Paraaortic lymph node (tissue), 1 donor: ENCODE measurements around the gene BHLHE40.

GRCh38 chr3:297459-297985, 101.0 kb downstream of the CHL1 start:
- PRO-cap: unidirectional peak, minus-strand start at chr3:297798

DNA sequence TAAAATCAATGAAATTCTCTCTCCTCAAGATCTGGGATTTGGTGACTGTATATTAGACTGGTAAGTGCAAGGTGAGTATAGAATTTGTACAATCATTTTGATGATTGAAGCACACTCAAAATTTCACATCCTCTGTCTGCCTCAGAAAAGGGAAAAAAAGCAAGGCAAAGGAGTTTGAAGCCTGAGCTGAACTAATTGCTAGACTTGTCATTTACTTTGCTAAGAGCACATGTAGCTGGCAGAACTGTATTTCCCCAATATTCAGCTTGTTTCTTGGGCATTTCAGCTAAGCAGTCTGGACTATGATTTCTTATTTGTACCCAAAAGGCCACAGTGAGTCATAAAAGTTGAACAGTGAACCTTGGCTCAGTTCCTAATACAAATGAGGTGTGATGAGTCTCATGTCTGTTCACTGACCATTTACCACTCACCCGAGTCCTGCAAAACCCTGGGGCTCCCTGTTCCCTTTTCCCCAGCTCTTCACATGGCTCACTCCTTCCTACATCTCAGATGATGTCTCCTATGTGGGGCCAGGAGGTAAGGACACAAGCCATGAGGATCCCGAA, 239.5 kb downstream of the IL5RA start:
- PRO-cap: no peak

- PRO-cap: no peak
Measured at GRCh38 chr3:3157498-3158060, 21.9 kb downstream of the CRBN start.

DNA sequence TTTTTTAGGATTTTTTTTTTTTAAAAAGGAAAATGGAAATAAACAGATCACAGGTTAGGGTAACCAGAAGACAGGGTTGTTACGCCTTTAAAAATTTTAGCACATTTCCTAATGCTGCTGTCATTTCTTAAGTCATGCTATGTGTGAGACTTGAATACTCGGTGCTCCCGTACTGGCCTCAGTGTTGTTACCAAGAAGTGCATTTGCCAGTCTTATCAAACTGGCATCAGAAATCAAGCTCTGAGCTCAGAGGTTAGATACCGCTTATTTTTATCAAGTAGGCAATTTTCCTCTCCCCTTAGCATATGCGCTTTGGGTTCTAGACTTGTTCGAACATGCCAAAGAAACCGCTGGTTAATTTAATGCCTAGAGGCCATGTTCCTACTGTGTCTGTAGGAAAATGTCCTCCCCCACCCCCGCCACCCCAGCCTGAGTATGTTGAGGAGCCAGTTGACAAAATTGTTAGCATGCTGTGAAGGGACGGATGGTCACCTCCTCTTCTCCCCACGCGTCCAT, 88.8 kb downstream of the ITPR1 start:
- PRO-cap: no peak

DNA sequence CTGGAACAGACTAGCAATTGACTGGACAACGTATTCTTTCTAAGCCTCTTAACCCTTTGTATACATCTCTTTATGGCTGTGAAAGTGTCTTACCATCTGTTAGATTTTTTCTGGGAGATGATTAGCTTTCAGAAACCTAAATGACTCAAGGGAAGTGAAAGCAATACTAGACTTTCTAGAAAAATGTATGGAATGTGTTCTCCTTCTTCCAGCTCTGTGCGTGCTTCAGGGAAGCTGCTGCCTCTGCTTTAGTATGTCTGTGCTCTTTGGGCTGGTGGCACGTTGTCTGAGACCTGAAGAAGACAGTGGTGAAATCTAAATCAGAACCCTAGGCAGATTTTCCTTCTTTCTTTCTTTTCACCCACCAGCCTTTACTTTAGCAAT, 89.5 kb downstream of the ITPR1 start:
- PRO-cap: no peak

GRCh38 chr3:4721415-4722015, 228.4 kb downstream of the ITPR1 start:
- PRO-cap: no peak

GRCh38 chr3:4740062-4740746, 239.0 kb upstream of the BHLHE40 start:
- PRO-cap: no peak

GRCh38 chr3:4750032-4750700, 229.1 kb upstream of the BHLHE40 start:
- PRO-cap: no peak

DNA sequence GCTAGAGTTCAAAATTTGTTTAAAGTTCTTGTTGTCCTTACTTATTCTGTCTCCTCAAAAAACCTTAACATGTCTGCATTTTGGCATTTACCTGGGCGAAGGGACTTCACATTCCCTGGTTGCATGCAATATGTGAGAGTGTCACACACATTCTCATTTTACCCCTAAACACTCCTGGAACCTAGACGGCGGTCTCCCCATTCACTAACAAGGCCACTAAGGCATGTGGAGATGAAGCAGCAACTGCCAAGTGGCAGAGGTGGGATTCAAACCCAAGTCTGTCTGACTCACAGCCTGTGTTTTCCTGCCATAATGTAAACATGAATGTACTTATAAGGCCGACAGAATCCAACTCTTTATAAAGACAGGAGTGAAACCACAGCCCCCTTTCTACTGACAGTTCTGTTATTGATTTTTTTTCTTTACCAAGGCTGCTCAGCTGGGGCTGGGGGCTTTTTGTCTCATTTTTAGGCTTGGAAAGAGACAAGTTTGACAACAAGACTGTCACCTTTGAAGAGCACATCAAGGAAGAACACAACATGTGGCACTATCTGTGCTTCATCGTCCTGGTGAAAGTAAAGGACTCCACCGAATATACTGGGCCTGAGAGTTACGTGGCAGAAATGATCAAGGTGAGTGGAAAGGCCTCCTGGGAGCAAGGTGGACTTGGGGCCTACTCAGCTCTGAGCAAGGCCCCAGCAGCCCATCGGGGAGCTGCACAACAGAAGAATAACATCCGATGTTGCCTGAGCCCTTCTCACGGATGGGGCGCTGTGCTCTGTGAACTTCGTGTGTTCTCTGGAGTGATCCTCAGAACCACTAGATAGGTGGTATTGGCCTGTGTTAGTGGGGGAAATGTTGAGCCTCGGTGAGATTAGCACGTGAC, 161.4 kb upstream of the BHLHE40 start:
- PRO-cap: no peak

DNA sequence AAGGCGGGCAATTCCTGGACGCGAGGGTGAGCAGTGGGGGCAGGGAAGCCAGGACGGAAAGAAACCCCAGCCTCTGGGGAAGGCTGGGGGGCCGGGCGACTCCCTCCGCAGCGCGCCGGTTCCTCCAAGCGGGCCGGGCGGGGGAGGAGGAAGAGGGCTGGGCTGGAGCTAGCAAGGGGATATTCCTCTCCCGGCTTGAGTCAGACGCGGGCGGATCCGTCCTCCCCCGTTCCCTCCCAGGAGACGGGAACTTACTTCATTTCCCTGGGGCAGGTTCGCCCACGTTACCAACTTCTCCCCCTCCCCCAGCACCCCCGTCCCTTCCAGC, 549 bp upstream of the BHLHE40 start:
- PRO-cap: bidirectional peak, plus-strand start at position 33 of the sequence, minus-strand start outside the sequence

- PRO-cap: bidirectional peak, plus-strand start at chr3:4979463, minus-strand start at chr3:4979256
Measured at GRCh38 chr3:4979052-4980057, at the start of gene BHLHE40. BHLHE40 (plus strand) TSS chr3:4979437.

- PRO-cap: no peak
Measured at GRCh38 chr3:5184367-5185448, 2.8 kb upstream of the EDEM1 start.

- PRO-cap: no peak
Measured at GRCh38 chr3:5217861-5218548, 30.5 kb downstream of the EDEM1 start.

DNA sequence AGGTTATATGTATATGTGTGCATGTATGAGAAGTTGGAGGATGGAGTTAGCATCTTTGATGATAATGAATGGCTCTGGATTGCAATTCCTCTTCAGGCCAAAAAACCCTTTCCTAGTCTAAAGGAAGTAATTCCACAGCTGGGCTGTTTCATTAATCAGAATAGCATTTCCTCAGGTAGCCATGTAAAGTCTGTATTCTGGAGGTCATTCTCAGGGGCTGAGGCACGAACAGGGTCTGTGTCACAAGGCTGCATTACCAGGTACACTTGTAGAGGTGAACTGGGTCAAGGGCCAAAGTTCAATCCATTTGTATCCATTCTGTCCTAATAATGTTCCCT, 785.8 kb downstream of the GRM7 start:
- PRO-cap: no peak

DNA sequence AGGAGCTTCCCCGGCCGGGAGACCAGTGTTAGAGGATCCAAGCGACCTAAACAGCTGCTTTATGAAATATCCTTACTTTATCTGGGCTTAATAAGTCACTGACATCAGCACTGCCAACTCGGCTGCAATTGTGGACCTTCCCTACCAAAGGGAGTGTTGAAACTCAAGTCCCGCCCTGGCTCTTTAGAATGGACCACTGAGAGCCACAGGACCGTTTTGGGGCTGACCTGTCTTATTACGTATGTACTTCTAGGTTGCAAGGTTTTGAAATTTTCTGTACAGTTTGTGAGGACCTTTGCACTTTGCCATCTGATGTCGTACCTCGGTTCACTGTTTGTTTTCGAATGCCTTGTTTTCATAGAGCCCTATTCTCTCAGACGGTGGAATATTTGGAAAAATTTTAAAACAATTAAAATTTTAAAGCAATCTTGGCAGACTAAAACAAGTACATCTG, 761.1 kb upstream of the LMCD1 start:
- PRO-cap: no peak

GRCh38 chr3:8554669-8555694, 53.4 kb downstream of the LMCD1 start:
- PRO-cap: no peak

DNA sequence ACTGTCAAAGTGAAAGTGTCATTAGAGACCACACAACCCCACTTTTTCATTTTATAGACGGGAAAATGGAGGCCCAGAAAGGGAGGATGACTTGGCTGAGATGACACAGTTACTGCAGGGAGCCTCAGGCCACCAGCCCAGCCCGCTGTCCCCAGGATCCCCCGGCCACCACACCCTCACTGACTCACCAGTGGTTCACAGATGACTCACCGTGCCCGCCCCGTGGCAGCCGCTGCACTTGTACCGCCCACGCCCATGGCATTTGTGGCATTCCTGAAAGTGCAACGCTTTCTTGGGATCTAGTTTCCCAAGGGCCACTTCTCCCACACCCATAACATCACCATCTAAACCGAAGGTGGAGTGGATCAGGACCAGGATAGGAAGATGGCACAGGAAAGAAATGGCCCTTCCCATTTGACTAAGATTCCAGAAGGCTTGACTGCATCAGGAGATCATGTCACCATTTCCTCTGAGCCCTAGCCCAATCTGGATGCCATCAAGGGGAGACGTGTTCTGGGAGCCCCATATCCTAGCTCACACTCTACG, 15.1 kb downstream of the SSUH2 start:
- PRO-cap: no peak

GRCh38 chr3:8675417-8675937, 30.9 kb upstream of the SSUH2 start:
- PRO-cap: no peak

DNA sequence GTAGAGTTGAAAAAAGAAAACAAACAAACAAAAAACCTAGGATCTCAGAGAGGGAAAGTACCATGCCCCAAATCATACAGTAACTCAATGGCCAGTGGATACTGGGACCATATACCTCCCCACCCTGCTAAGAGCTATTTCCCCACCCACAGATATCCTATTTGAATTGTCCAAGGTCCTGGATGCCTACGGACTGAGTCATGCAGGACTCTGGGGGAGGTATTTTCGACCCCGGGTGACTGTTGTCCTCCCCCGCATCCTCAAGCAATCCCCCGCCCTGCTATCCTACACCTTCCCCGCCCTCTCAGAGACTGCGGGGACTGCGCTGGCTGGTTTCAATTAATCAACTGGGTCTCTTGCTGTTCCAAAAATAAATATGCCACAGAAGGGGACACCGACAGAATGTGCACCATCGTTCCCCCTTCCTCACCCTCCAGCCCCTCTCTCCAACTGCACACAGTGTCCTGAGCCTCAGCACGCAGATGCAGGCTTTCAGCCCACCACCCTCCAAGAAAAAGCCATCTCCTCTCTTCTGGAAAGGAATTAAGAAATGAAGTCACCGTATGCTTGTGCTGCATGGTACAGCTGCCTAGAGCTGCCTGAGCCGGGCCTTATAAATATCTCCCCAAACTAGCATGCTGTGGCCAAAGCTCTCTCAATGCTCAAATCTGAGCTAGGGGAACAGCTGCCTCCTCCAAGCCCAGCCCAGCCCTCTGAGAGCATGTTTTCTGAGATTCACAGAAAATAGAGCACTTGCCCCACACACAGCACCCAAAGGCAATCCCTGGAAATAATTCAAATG, 8.1 kb downstream of the CAV3 start:
- PRO-cap: no peak

GRCh38 chr3:9192132-9192831, 57.2 kb downstream of the SRGAP3 start:
- PRO-cap: no peak